Measurements from ENCODE around the gene SCGB1A1.

DNA sequence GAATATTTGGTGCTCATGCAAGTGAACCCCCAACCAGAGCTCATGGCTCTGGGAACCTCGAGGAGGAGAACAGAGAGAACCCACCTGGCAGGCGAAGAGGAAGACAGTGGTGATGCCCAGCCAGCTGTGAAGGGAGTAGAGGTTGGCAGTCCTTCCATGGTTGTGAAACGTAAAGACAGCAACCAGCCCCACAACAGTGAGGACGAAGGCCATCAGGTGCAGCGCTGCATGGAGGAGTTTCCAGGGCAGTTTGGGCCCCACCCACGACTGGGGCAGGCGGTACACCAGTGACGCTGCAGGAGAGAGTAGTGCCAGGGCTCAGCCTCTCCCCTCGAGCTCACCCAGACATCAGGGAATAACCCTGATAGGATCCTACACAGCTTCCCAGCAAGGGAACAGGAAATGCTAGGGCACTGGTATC lies 8.0 kb downstream of the CYB561A3 start:
- PRO-cap = no peak

DNA sequence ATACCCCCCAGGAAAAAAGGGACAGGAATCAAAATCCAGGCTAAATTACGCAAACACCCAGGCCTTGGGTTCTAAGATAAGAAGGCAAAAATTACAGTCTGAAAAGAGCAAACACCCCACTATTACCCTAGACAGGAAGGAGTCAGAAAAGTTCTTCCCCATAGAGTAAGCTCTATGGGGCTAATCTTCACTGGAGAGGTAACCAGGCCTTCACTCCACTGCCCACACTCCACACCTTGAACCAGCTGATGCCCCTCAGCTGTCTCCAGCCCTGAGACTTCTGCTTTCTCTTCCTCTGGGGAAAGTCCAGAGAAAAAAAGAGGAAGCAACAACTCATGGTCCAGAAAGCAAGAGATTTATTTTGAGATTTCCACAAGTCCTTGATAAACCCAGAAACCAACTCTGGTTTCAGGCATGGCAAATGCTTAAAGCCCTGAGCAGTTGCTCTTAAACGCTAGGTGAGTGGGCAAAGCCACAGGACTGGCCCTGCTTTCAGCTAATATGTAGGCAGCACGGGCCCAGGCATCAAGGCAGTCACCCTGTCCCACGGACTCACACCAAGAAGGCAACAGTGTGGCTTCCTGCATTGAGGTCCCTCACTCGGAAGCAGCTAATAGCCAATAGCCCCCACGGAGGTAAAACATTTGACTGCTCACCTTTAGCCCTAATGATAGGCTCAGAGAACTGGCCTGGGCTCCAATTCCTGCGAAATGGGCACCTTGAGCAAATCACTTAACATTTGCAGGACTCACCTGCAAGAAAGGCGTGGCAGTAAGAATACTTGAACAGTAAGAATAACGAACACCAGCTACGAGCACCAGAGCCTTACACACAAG lies 4.4 kb downstream of the CYB561A3 start:
- PRO-cap = no peak

GRCh38 chr11:61417953-61418624 lies 11.7 kb downstream of the CPSF7 start:
- PRO-cap = no peak

DNA sequence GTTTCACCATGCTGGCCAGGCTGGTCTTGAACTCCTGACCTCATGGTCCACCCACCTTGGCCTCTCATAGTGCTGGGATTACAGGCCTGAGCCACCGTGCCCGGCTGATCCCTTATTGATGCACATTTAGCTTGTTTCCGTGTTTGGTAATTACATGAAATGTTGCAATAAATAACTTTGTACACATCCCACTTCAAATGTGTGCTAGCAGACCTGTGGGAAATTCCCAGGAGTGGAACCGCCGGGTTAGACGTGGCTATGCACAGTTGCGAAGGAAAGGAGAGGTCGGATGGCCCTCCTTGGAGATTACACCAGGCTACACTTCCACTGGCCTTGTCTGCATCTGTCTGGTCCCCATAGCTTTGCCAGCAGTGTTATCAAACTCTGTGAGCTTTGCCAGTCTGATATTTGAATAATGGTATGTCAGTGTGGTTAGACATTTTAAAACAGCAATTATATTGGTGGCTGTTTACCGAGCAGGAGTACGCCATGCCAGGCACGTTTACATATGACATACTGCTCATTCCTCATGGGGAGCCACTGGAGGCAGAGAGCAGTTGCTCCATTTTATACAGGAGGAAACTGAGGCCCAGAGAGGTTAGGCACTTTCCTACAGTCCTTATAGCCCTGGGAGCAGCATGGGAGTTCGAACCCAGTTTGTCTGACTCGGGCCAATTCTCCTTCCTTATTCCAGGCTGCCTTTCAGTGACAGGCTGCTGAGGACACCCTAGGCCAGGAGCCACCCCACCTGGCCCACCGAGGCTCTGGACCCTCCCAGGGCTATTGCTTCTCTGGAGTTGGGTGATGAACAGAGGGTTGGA lies 27.3 kb upstream of the SYT7 start:
- PRO-cap = unidirectional peak, plus-strand start at position 265 of the sequence

DNA sequence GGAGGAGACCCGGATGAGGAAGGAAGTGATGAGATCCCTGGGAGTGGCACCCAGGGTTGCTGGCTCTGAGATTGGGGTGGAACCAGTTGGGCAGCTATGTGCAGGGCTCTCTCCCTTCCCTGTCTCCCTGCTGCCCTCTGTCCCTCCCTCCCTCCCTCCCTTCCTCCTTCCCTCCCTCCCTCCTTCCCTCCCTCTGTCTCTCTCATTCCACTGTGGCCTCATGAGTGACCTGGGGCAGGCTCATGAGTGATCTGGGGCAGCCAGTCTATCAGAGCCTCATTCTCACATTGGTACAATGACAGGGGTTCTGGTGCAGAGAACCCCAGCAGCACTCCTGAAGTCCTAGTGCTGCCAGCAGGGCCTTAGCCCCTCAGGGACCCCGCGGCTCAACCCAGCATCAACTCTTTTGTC lies 9.8 kb upstream of the MYRF start:
- PRO-cap = no peak

GRCh38 chr11:61756403-61757204 lies 4.2 kb downstream of the MYRF start:
- PRO-cap = unidirectional peak, minus-strand start at chr11:61756513

DNA sequence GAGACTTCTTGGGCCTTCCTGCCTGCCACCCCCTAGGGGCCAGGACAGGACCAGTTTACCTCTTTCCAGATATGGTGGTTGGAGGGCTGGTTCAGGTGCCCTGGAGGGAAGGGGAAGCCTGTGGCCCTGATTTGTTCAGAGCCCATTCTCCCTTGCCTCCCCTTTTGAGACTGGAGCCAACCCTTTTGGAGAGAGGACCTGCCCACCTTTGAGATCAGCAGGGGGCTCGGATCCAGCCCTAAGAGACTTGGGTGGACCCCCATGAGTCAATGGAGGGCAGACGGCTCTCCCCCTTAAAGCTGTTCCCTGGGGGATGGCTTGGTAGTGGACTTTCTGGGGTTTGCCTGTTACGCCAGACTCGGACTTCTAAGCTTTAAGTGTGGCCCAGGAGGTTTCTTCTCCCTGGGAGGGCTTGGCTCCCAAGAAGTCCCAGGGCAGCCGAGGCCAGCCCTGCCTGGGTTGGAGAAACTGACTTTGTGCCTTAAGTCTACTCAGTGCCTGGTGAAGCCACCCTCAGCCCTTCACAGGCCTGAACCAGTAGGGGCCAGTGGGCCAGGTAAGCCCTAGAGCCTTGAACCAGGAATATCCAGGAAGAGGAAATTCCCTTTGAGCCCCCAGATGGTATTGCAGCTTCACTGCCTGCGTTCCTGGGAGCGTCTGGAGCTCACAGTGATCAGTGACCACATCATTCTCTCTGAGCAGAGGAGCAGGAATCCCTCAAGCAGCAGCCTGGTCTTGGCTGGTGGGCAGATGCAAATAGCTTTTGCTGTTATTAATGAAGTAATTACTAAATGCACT lies 5.8 kb downstream of the TMEM258 start:
- PRO-cap = no peak

DNA sequence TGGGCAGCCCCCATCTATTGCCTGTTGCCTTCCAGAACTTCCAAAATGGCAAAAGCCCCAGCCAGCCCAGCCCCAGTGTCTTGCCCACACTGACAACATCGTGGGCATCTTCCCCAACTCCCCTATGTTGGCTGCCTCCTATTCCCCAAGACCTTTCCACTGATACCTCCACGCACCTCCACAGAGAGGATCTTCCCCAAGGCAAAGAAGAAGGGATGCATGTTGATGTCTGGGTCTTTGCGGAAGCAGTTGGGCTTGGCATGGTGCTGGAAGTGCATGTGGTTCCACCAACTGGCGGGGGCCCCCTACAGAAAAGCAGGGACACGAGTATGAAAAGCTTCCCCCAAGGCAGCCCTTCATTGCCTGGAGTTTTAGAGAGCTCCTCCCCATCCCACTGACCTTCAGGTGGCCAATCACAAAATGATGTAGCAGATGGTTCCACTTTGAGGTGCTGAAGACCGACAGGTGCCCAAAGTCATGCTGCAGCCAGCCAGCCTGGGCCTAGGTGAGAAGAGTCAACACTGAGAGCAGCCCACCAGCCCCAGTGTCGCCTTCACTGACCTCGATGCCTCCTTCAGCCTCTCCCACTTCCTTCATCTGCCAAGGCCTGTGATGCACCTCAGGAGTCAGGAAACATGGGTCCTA lies 6.1 kb downstream of the FADS1 start:
- PRO-cap = no peak

DNA sequence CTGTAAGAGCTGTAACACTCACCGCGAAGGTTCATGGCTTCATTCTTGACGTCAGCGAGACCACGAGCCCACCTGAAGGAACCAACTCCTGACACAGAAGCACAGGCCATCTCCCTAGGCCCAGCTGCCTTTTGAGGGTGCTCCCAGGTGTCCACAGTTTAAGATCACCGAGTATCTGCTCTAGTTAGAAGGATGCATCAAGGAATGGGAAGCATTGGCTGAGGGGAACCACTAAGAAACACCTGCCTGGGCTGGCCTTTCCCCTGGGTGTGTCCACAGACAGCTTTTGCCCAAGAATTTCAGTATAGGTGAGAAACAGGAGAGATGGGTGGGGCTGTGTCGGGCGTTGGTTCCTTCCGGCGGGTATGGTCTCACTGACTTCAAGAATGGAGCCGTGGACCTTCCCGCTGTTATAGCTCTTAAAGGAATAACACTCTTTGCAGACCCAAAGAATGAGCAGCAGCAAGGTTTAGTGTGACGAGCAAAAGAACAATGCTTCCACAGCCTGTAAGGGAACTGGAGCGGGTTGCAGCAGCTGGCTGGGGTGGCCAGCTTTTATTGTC lies 2.6 kb downstream of the FADS1 start:
- PRO-cap = bidirectional peak, plus-strand start at position 321 of the sequence, minus-strand start at position 274 of the sequence; bidirectional peak, plus-strand start outside the sequence, minus-strand start at position 528 of the sequence

DNA sequence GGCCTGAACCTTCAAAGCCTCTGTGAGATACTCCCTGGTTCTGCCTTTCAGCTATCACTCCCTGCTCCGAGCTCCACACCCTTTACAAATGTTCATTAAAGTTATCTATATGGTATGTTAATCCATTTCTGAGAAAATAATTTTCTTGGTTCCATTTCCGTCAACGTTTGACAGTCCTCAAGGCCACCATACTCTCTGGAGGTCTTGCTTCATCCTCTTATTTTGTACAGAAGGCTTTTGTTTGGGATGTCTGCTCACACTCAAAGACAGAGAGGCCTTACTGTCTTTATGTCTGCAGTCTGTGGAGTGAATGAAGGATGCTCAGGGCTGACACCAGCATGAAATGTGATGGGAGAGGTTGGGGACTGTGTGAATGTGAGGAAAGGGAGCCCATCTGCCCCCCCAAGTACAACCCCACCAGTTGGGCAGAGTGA lies 1.7 kb upstream of the FADS2 start:
- PRO-cap = no peak

- PRO-cap = no peak
These were observed 10.1 kb downstream of the FADS3 start for GRCh38 chr11:61881282-61881597.

DNA sequence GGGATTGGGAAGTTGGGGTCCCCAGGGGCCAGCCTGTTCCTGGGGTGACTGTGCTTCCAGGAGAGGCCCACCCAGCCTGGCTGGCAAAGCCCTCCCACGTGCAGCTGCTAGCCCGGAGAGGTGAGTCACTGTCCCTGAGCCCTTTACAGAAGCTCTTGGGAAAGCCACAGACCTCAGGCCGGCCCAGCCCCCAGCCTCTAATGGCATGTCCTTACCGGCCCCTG lies 868 bp downstream of the FADS3 start:
- PRO-cap = no peak

DNA sequence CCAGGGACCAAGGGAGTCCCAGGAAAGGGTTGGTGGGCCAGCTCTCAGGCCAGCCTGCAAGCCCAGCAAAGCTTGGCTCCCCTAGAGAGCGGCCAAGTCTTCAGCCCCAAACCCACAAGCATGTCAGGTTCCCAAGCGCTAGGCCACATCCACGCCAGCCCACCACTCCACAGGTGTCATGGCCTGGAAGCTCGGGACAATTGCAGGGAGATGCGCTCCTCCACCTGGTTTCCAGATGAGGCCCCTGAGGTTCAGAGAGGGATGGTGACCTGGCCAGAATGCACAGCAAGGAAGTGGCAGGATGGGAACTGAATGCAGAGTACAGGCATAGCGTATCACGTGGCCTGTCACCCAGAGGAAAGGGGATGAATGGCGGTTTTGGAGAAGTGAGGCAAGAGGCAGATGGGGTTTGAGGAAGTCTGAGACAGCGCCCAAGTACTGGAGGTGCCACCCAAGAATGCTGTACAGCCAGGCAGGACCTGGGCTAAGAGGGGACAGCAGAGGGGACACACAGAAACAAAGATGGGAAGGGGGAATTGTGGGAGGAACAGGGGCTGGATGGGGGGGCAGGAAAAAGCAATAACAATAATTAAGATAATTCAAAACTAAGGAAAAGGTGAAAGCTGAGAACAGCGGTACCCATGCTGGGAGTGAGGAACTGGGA lies 4.9 kb downstream of the RAB3IL1 start:
- PRO-cap = unidirectional peak, plus-strand start at position 401 of the sequence

DNA sequence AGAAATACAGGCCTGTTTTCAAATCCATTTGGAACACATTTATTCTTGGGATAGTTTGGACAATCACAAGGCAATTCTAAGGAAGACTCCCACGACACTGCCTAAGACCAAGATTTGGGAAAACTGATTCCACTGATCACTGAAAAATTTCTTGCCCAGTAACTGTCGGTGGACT lies 1.1 kb downstream of the FTH1 start:
- PRO-cap = no peak

GRCh38 chr11:61971158-61972411 lies 4.2 kb upstream of the FTH1 start:
- PRO-cap = bidirectional peak, plus-strand start at chr11:61971920, minus-strand start at chr11:61971596

- PRO-cap = bidirectional peak, plus-strand start at chr11:61972974, minus-strand start at chr11:61972707
These were observed 5.2 kb upstream of the FTH1 start for GRCh38 chr11:61972412-61973301.

- PRO-cap = no peak
These were observed at the start of gene SCGB1A1 for GRCh38 chr11:62418912-62419244. SCGB1A1 (plus strand) TSS chr11:62419033.

GRCh38 chr11:62427979-62428279 lies 9.1 kb downstream of the SCGB1A1 start:
- PRO-cap = no peak

- PRO-cap = no peak
These were observed 37.8 kb downstream of the SCGB1A1 start for GRCh38 chr11:62456577-62457065.

- PRO-cap = no peak
These were observed 22.8 kb downstream of the AHNAK start for GRCh38 chr11:62523457-62524626.

Measured in colonic mucosa (tissue), 1 donor.